ENCODE results near the gene CREG2.

DNA sequence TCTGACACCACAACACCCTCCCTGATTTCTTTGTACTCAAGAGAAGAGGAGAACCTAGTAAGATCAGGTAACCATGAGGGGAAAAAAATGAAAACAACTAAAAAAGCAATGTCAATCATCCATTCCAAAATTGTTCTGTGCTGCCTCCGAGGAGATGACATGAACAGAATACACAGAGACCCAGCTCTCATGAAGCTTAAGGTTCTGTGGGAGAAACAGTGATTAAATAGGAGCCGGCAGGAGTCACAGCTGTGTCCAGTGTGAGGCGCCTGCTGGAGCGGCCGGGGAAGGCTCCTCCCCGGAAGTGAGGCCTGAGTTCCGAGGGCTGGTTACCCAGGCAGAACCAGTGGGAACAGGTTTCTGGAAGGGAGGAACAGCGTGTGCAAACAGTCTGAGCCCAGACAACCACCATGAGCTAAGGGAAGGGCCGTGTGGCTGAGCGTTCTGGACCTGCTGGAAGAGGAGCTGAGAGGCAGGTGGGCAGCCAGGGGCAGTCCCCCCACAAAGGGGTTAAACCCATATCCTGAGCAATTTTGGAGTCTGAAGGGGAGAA lies 26.0 kb upstream of the NPAS2 start:
- RRBS = 49% methylated on average over 4 of the region's 10 CpGs

DNA sequence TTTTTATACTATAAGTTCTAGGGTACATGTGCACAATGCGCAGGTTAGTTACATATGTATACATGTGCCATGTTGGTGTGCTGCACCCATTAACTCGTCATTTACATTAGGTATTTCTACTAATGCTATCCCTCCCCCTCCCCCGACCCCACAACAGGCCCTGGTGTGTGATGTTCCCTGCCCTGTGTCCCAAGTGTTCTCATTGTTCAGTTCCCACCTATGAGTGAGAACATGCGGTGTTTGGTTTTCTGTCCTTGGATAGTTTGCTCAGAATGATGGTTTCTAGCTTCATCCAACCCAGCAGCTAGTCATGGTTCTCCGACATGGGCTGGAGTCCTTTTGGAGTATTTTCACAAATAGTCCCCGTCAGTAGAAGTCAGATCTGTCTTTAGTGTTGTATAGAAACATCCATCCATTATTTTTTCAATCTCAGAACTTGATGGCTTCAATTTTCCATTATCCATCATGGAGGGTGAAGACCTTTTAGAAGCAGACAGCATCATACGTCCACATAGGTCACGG lies 10.5 kb downstream of the NPAS2 start:
- RRBS = no CpG with 5 or more reads among the region's 8 CpGs

GRCh38 chr2:100853264-100854091 lies 33.5 kb downstream of the NPAS2 start:
- RRBS = no CpG with 5 or more reads among the region's 16 CpGs

DNA sequence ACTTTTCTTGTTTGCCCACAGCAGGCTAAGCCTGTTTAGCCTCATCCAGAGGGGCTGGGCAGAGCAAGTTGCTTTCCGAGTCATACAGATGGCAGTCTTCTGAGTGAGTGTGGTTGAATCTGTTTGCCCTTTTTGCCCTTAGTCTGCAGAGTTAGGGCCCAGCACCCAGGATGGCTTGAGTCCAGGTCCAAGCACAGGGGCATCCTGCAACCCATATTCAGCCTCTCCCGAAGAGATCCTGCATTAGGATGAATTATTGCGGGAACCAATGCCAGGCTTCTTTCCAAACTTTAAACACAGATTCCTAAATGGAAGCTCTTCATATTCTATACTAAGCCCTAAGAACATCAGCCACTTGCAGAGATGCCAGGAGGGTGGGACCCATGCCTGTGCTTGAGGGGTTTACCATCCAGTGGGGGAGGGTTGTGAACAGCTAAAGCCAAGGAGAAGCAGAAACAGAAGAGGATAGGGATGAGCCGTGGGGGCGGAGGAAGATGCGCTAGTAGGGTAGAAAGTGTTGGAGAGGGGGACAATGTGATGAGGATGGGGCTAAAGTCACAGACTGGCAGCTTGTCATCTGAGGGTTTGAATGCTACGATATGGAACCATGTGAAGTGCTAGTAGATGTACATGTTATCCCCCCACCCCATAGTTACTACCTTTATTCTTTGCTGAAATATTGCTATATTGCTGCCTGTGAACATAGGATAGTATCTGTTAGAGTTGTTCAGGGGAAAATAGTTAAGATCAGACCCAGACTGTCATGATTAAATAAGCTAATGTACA lies 68.2 kb downstream of the NPAS2 start:
- RRBS = no CpG with 5 or more reads among the region's 7 CpGs

DNA sequence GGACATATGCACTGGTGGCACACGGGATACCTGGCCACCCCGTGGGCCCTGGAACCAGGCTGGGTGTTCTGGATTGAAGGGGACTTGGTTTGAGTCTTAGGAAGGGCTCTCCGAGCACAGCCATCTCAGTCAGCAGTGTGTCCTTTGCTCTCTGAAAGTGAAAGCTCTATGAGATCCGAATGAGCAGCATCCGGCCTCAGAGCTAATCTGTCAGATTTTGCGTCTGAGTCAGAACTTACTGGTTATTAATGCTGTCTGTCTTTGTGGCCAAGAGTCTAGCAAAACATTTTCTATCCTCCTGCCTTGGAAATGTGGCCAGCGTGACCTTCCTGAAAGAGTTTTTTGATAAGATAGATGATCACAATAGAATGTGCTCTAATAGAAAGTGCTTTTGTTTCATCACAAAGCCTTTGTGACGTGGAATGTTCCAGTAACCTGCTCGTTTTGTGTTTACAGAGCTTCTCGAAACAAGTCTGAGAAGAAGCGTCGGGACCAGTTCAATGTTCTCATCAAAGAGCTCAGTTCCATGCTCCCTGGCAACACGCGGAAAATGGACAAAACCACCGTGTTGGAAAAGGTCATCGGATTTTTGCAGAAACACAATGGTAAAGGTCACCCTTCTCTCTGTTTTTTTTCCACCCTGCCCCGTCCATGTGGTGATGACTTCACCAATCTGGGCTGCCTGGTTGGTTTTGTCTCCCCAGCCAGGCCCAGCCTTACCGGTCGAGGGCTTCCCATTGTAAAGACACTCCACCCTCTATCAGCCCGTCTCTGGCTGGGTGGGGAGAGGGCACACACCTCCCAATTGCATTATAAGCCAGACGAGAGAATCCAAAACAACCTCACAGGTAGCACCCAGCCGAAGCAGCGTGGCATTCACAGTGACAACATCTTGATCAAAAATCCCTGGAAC lies 77.1 kb upstream of the RPL31 start:
- RRBS = no CpG with 5 or more reads among the region's 23 CpGs

DNA sequence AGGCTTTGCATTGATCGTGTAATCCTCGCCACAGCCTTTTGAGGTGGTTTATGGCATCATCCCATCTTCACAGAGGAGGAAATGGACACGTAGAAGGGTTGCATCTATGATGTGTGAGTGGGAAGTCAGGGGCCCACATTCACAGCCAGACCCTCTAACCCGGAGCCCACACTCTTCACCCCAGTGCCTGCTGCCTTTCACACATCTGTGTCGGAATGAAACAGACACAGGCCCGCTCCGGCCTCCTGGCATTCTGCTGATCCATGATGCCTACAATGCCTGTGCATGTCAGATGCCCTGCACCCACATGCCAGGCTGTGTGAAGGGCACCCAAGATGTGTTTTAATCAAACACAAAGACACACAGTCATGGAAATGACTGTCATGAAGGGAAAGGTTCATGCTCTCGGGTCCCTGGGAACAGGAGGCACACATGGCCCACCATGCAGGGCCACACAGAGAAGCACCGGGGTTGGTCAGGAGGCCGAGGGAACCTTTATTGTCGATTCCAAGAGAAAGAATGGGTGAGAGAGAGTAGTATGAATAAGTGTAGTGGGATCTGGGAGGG lies 48.4 kb upstream of the RPL31 start:
- RRBS = 95% methylated on average over 4 of the region's 11 CpGs

DNA sequence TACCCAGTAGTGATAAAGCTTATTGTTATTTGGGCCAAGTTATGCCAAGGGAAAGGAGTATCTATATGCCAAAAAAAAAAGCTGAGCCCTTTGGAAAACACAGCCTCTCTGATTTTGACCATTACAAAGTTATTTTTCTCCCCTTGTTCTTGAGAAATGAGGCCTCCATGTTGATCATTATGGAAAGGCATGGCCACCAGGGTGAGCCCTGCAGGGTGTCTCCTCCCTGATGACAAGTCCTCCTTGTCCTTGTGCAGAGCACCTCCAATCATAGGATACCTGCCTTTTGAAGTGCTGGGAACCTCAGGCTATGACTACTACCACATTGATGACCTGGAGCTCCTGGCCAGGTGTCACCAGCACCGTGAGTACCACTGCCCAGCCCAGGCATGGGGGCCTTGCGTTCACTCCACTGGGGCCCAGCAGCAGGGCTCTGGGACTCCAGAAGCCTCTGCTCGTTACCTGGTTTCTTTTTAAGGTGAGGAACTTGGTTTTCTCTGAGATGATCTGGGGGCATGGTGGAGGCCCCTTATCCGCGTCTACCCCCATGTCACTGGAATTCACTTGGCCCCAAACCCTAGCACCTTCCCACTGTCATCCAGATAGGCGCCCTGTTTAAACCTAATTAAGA lies 36.6 kb upstream of the RPL31 start:
- RRBS = no CpG with 5 or more reads among the region's 6 CpGs

DNA sequence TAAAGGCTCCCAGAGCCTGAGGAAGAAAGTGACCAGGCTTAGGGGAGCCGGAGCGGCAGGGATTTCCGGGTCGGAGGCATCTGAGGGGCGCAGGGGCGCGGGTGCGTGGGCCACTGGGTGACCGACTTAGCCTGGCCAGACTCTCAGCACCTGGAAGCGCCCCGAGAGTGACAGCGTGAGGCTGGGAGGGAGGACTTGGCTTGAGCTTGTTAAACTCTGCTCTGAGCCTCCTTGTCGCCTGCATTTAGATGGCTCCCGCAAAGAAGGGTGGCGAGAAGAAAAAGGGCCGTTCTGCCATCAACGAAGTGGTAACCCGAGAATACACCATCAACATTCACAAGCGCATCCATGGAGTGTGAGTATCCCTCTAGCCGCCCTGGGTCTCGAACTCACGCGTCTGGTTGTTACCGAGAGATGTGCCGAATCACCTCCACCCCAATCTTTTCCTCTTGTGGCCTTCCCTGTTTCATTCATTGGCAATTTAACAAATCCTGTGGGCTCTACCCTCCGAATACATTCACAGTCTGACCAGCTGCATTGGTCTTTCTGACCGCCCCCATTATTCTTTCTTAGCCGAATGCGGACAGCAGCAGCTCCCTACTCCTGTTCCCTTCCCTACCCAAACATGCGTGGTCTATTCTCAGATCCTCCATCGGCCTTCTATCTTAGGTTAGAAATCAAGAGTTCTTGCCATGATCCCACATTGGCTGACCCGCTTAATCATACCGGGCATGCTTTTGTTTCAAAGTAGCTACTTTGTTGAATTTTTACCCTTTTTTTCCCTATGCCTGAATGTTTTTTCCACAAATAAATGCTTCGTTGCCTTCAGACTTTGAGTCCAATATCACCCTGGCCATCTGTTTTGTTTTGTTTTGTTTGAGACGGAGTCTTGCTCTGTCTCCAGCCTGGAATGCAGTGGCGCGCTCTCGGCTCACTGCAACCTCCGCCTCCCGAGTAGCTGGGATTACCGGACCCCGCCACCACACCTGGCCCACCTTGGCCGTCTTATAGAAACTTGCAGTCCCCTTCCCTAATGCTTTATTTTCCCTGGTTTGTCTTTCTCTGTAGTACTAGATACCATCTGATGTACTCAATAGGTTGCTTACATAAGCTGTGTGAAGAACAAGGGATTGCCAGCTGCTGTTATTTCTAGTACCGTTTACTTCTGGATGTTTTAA lies 754 bp downstream of the RPL31 start:
- RRBS = 7% methylated on average over 1 of the region's 44 CpGs

DNA sequence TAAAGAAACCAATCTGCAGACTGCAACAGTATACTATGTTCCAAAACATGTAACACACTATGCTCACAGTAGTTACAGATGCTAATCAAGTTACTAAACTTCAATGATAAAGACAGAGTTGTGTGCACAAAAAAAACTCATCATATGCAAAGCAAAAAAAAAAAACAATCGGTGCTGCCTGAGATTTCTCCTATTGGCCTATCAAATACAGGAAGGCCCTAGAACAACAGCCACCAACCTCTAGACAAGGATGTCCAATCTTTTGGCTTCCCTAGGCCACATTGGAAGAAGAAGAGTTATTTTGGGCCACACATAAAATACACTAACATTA lies 64.8 kb downstream of the TBC1D8 start:
- RRBS = no CpG with 5 or more reads among the region's 1 CpG

DNA sequence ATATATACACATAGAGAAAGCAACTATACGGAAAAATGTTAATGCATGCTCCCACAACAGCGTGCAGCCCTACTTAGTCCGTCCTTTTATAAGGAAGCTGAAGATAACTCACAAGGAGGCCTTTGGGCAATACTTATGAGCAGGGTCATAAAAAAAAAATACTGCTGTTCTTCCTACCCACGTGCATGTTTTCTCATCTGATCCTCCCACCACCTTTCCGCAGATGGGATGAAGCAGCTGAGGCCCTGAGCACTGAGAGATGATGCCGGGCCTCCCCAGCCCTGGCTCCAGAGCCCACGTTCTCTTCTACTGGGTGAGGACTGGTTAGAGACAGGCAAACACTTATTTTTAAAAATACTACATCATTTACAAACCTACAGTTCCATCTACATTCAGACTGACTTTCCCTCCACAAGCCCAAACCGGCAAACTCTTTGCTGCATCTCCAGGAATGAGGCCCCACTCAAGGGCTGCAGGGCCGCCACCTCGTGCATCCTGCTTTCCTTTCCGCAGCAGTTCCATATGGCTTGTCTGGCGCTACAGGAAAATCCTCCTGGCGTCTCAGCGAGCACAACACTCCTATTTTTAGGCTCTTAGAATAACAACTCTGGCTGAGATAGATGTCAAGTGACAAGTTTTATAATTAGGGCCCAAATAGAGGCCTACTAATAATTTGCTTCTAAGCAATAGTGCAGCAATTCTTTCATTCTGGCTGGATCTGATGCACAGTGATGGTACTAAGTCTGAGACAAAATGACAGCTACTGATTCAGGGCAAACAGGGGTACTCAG lies 41.5 kb downstream of the TBC1D8 start:
- RRBS = no CpG with 5 or more reads among the region's 14 CpGs

- RRBS = no CpG with 5 or more reads among the region's 9 CpGs
Observed at GRCh38 chr2:101110395-101110878, 40.7 kb downstream of the TBC1D8 start.

DNA sequence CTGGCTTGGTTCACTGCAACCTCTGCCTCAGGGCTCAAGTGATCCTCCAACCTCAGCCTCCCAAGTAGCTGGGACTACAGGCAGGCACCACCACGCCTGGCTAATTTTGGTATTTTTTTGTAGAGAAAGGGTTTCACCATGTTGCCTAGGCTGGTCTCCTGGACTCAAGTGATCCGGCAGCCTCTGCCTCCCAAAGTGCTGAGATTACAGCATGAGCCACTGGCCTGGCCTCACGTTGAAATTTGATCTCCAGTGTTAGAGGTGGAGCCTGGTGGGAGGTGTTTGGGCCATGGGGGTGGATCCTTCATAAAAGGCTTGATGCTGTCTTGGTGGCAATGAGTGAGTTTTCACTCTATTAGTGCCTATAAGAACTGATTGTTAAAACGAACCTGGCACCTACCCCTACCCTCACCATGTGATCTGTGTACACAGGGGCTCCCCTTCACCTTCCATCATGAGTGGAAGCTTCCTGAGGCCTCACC lies 15.2 kb downstream of the TBC1D8 start:
- RRBS = no CpG with 5 or more reads among the region's 4 CpGs

DNA sequence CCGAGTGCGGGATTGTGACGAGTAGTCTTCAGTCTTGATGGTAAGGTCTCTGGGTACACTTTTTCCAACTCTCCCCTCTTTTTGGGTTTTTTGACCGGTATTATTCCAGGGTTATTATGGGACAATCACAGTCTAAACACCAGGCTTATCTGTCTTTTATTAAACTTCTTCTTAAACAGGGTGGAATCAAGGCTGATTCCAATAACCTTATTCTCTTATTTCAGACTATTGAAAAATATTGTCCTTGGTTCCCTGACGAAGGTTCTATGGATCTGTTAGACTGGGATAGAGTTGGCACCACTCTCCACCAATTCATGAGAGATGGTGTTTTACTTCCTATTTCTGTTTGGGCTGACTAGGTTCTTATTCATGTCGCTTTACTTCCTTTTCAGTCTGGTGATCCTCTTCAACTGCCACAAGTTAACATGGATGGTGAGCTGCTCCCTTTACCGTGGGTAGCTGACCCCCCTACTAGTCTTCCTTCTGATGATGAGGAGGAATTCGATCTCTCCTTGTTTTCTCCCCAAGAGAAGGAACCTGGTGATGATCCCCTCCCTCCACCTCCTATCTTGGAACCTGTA lies 13.8 kb upstream of the CNOT11 start:
- RRBS = no CpG with 5 or more reads among the region's 8 CpGs

GRCh38 chr2:101386514-101386780 lies 856 bp downstream of the CREG2 start:
- RRBS = no CpG with 5 or more reads among the region's 11 CpGs

GRCh38 chr2:101386781-101387842 lies at the start of gene CREG2:
Gene CREG2, minus strand, starts transcription at chr2:101387503.
- RRBS = 4% methylated on average over 43 of the region's 116 CpGs

GRCh38 chr2:101396254-101396700 lies 9.0 kb upstream of the CREG2 start:
- RRBS = no CpG with 5 or more reads among the region's 3 CpGs

GRCh38 chr2:101733034-101734084 lies 35.9 kb downstream of the MAP4K4 start:
- RRBS = no CpG with 5 or more reads among the region's 9 CpGs

DNA sequence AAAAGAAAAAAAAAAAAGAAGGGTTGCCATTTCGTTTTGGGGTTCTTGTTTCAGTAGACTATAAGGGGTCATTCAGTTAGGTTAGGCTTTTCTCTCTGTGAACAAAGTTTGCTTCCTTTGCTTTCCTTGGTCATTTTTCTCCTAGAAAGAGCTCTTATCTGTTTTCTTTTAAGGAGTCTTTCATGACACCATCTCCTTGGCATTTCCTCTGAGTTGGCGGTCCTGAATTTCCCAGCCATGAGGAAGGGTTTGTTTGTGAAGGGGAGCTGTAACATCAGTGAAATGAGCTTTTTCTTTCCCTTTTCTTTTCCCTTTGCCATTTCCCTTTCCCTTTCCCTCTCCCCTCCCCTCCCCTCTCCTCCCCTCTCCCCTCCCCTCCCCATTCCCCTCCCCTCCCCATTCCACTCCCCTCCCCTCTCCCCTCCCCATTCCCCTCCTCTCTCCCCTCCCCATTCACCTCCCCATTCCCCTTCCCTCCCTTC lies 61.7 kb downstream of the MAP4K4 start:
- RRBS = no CpG with 5 or more reads among the region's 2 CpGs

- RRBS = no CpG with 5 or more reads among the region's 8 CpGs
Observed at GRCh38 chr2:101831180-101832188, 134.0 kb downstream of the MAP4K4 start.

- RRBS = no CpG with 5 or more reads among the region's 7 CpGs
Observed at GRCh38 chr2:102063366-102063990, 71.7 kb downstream of the IL1R2 start.

All from amniotic epithelial cell (primary cell).